ENCODE data around the genes POMC and GAREM2.

DNA sequence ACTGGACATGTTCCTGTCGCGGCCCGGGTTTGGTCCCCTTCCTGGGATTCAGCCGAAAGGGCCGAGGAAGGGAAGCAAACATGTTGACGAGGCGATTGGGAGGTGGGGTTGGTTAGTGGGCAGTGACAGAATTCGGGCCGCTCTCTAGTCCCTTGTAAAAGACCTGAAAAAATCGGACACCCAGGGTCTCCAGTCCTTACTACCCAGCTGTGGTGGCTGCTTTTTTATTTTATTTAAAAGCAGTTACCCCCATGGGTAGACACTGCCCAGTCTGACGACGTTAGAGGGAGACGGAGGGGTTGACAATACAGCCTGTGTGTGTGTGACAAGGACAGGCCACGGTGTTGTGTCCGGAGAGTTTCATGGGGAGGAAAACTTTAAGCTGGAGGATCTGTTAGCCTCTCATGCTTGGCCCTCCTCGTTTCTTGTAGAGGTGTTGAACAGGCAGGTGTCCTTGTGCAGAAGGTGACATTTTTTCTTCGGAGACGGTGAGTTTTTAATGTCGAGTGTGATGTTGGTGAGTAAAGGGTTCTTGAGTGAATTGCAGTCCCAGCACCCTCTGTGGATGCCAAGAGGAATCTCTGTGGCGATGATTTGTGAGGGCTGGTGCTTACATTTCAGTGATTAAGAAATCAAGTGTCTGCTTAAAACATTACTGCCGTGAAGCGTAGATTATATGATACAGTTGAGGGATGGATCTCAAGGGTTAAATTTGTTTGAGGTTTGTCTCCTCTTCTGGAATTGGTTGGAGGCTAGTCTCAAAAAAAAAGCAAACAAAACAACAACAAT, 1.3 kb downstream of the NCOA1 start:
- RRBS, result 1% methylated on average over 3 of the region's 22 CpGs

- RRBS, result no CpG with 5 or more reads among the region's 3 CpGs
Measured at GRCh38 chr2:24542973-24543800, 52.1 kb downstream of the NCOA1 start.

- RRBS, result no CpG with 5 or more reads among the region's 5 CpGs
Measured at GRCh38 chr2:24747626-24748059, 45.5 kb downstream of the PTRHD1 start.

DNA sequence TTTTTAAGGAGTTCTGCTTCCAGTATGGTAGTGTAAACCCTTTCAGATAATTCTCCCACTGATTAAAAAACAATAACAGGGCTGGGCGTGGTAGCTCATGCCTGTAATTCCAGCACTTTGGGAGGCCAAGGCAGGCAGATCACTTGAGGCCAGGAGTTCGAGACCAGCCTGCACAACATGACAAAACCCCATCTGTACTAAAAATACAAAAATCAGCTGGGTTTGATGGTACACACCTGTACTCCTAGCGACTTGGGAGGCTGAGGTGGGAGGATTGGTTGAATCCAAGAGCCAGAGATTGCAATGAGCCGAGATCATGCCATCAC, 8.9 kb upstream of the DNAJC27 start:
- RRBS, result no CpG with 5 or more reads among the region's 4 CpGs

- RRBS, result 18% methylated on average over 16 of the region's 79 CpGs
Measured at GRCh38 chr2:25168222-25169126, at the start of gene POMC. Gene POMC, minus strand, starts transcription at chr2:25168580.

DNA sequence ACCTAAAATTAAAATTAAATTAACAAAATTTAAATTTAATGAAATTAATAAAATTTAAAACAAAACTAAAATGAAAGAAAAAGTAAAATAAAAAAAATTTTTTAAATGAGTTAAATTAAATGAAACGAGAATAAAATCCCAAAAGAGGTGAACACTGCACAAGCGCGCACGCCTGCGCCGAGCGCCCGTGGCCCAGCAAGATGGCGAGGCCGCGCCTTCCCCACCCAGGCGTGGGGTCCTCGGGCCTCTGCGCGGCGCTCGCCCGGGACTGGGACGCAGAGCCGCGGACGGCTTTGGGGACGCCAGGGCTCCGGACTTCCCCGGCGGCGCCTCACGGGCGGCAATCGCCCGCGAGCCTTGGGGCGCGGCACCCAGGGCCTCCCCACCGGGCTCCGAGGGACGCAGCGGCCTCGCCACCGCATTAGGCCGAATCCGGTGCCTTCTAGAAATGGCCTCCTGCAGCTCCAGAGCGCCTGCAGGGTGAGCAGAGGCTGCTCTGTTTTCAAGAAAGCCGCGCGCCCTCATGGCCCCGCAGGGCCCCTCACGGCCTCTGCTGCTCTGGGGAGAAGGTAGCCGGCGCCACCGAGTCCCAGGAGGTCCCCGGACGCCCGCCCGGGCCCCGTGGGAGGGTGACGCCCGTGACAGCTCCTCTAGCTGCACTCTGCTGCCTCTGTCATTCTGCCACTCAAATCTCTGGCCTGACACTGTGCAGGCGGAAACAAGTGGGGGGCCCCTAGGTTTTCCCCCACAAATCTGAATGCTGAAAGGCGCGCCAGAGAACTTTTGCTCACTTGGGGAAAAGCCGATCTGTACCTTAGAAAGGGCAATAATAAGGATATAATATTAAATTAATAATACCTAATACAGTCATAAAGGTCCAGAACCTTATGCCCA, 35.9 kb upstream of the POMC start:
- RRBS, result 20% methylated on average over 25 of the region's 62 CpGs

DNA sequence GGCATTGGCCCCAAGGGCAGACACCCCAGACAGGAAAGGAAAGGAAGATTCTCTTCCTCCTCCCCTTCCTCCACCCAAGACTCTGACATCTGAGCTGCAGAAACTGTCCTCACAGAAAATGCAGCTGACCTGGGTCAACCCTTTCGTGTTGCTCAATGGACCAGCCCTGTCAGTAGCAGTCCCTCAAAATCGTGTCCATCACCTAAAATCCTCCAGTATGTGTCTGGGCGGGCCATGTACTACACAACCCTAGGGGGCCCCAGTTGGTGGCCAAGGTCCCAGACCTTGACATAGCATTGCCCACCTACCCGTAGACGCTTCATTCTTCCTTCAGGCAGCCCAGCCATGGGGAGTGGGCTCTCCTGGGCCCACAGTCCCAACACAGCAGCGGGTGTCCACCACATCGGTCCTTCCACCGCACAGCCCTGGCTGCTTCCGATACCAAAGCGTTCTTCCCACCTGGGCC, 25.4 kb downstream of the DNMT3A start:
- RRBS, result no CpG with 5 or more reads among the region's 10 CpGs

GRCh38 chr2:25324884-25325397, 16.8 kb downstream of the DNMT3A start:
- RRBS, result no CpG with 5 or more reads among the region's 9 CpGs

DNA sequence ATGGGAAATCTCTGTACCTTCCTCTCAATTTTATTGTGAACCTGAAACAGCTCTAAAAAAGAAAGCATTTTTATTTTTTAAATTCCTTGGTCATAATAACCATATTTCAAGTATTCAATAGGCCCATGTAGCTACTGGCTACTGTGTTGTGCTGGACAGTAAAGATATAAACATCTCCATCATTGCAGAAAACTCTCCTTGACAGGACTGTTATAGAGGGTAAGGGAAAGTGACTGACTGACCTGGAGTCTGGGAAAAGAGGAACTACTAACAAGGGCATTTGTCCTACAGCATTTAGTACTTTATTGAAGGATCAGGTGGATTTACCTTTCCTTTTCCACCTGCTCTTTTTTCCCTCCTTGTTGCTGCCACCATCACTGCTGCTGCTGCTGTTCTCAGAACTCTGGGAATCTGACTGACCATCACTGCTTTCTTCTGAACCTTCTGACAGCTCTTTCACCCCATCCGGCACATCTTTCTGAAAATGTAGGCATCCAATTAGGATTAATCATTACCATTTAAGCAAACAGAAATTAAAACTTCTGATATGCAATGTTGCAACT, 79.1 kb downstream of the ASXL2 start:
- RRBS, result no CpG with 5 or more reads among the region's 1 CpG

GRCh38 chr2:25916103-25916754, 37.9 kb upstream of the ASXL2 start:
- RRBS, result no CpG with 5 or more reads among the region's 14 CpGs

GRCh38 chr2:26078186-26078819, 44.4 kb downstream of the RAB10 start:
- RRBS, result no CpG with 5 or more reads among the region's 2 CpGs

DNA sequence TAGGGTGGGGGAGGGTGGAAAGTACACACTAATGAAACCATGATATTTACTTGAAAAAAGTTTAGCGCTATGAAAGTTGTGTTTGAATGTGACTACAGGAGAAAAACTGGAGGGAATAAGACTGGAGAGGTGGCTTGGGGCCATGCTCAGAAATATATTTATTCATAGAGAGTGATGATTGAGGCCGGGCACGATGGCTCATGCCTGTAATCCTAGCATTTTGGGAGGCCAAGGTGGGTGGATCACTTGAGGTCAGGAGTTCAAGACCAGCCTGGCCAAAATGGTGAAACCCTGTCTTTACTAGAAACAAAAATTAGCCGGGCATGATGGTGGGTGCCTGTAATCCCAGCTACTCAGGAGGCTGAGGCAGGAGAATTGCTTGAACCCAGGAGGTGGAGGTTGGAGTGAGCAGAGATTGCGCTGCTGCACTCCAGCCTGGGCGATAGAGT, 55.1 kb downstream of the RAB10 start:
- RRBS, result no CpG with 5 or more reads among the region's 6 CpGs

GRCh38 chr2:26172882-26173802, at the start of gene GAREM2:
Gene GAREM2, plus strand, starts transcription at chr2:26173088.
- RRBS, result 4% methylated on average over 63 of the region's 100 CpGs

DNA sequence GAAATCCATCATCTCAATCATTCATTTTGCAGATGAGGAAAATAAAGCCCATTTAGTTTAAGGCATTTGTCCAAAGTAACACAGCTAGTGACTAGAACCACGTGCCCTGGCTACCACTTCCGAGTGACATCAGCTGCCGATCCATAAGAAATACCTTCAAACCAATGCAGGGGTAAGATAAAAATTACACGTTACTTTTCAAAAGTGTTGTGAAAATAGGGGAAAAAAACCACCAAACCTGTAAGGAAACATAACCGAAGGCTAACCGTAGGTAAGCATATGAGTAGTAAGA, 1.4 kb downstream of the HADHA start:
- RRBS, result no CpG with 5 or more reads among the region's 6 CpGs

GRCh38 chr2:26298103-26298834, 47.7 kb upstream of the SELENOI start:
- RRBS, result 19% methylated on average over 8 of the region's 25 CpGs

DNA sequence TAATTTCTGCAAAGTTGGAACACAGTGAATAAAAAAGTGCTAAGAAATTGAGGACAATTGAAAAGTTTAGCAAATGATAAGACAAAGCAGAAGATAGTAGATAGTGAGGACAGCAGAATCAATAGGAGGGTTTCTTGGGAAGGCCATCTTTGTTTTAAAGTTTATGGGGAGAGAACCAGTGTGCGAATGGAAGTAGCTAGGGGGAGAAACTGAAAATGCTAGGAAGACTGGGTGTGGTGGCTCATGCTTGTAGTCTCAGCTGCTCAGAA, 19.3 kb upstream of the DRC1 start:
- RRBS, result no CpG with 5 or more reads among the region's 1 CpG

DNA sequence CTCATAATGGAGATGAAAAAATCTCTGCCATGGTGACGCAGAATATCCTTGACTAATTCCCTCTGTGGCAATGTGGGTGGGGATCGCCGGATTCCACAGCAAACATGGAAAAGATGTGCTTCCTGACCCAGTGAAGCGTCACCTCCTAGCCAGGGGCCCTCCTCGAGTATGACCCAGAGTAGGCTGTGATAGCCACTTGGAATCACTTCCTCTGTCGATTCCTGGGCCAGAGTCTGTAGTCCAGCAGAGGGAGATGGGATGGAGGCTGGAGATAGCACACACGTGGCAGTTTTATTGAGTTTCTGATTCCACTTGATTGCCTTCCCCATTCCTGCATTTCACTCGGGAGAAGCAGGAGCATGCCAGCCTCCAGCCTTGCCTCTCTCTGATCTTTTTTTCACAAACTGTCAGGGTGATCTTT, 36.9 kb downstream of the DRC1 start:
- RRBS, result no CpG with 5 or more reads among the region's 8 CpGs

DNA sequence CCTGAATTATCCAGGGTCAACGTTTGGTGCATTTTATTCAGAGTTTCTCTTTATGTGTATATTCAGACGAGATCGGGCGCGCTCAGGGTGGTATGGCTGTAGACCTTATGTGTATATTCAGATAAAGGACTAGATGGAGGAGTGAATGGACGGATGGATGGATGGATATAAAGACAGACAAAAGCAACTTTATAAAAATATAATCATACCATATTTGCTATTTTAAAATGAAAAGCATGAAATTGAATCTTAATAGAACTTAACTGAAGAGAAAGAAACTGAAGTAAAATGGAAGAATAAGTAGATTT, 9.2 kb downstream of the FAM166C start:
- RRBS, result no CpG with 5 or more reads among the region's 6 CpGs

- RRBS, result no CpG with 5 or more reads among the region's 6 CpGs
Measured at GRCh38 chr2:26695869-26696843, 3.6 kb downstream of the KCNK3 start.

GRCh38 chr2:26725091-26726046, 32.8 kb downstream of the KCNK3 start:
- RRBS, result no CpG with 5 or more reads among the region's 14 CpGs